ENCODE measurements around a stretch of chr1.

DNA sequence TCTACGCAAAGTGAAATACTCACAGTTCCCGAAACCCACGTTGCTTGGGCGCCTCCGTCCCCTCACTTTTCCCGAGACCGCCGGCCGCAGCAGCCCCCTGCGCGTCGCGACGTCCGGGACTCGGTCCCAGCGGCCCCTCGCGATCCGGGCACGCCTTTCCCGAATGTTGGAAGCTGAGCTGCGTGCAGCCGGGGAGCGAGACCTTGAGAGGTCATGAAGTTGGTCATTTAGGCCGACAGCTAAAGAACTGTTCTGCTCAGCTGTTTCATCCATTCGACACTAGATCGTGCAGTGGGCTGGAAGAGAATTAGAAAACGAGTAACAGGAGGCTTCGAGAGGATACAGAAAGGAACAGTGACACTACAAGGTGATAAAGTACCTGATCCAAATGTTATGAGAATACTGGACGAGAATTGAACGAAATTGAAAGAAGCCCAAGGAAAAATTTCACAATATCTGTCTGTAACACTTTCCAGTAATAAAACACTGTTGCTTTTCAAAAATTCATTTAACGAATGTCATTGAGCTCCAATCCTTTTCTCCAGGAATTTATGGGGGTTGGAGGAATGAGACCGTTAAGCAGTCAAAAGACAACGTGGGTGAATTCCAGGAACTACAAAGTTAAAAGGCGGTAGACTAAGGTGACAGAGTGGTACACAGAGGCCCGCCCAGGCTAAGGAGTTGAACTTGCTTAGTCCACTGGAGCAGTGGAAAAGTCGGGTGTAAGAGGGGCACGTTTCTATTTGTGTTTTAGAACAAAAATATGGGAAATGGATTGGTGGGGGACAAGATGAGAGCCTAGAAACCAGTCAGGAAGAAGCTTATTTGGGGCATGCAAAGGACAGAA is 862 bp upstream of the LIN9 start:
- PRO-cap: bidirectional peak, plus-strand start at position 272 of the sequence, minus-strand start at position 115 of the sequence
- RRBS: 20% methylated on average over 1 of the region's 39 CpGs

GRCh38 chr1:226634597-226635192 is 86.1 kb downstream of the STUM start:
- PRO-cap: no peak
- RRBS: 100% methylated on average over 2 of the region's 23 CpGs

DNA sequence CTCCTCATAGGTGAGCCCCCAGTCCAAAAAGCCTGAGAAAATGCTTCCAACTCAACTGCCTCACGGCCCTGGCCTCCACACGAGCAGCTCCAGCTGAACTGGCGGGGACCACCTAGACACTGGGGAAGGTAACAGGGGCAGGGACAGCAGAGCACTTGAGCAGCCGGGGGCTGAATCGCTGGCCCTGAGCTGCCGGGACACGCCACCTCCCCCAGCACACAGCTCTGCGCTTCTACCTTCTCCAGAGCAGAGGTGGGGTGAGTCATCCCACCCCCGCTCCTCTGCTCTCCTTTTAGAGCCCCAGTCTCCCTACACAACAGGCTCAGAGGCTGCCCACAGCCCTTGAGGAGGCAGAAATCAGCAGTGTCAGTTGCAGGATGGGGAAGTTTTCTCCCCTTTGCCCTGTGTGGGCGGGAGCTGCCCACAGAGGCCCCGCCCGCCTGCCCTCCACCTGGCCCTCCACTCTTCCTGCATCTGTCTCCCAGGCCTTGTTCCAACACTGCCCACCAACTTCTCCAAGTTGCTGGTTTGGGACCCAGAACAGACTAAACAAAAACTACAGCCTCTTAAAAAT is 94.6 kb downstream of the STUM start:
- PRO-cap: no peak
- RRBS: no CpG with 5 or more reads among the region's 12 CpGs

DNA sequence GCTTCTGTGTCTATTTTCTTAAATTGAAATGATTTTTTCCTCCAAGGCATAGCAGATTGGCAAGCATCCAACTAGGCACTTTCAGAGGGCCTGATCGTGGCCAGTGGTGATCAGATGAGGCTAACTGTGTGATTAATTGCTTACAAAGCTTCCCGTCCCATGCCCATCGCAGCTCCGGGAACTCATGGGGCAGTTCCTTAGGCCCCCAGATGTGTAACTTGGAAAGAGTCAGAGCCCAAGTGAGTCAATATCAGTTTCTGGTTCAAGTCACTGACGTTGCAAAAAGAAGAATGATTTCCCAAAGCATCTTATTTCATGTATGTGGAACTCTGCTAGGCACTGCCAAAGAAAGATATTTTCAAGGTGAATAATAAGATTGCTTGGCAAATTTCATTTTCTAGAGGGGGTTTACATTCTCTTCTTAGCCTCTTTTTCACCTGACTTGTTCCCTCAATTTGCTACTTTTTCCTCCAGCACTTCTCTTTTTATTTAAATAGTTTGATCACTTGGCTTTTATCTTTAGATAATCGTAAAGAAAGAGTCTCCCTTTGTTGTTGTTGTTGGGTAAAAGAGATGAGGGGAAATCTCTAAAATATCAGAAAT is 82.0 kb downstream of the ITPKB start:
- PRO-cap: no peak
- RRBS: no CpG with 5 or more reads among the region's 6 CpGs

GRCh38 chr1:226672114-226672803 is 66.8 kb downstream of the ITPKB start:
- PRO-cap: no peak
- RRBS: no CpG with 5 or more reads among the region's 10 CpGs

GRCh38 chr1:226679209-226679677 is 59.8 kb downstream of the ITPKB start:
- PRO-cap: no peak
- RRBS: no CpG with 5 or more reads among the region's 2 CpGs

DNA sequence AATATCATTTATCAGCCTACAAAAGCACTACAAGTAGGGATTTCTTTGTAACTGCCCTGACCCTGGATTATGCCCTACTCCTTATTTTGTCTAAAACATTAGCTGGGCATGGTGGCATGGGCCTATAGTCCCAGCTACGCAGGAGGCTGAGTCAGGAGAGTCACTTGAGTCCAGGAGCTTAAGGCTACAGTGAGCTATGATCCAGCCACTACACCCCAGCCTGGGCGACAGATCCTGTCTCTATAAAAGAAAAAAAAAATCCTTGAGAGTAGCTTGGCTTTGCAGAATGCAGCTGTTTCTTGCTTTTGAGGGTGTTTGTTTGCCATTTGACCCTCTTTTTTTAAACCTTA is 55.8 kb upstream of the PSEN2 start:
- PRO-cap: no peak
- RRBS: no CpG with 5 or more reads among the region's 2 CpGs

DNA sequence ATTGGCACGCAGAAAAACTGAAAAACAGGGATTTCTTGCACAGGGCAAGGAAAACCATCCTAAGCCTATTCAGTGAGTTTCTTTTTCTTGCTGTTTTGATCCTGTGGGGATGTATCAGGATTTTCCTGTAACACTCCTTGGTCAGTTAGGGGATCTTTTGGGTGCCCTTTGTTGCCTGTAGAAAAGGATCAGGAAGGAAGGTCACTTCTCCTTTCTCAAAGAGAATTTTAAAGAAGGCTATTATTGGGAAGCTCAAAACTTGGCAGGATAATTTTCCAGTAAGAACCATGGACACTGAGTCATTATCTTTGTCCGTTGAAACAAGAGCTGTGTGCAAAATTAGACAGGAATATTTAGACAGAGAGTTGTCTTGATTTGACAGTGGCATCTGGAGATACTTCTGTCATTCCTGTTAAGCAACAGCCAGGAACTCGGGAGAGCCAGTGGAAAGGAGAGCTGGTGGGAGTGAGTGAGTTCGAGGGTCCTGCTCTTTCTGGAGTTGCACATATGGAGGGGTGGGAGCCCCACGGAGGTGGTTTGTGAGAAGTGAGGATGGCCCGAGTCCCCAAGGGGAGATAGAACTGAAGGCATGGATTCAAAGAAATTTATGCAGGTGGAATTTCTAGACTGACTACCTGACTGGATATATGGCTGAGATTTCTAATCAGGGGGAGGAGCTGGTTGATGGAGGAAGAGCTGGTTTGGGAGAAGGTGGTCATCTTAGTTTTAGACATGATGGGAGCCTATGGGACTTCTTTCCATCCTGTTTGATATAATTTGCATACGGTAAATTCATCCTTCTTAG is 3.0 kb downstream of the COQ8A start:
- PRO-cap: no peak
- RRBS: no CpG with 5 or more reads among the region's 7 CpGs

DNA sequence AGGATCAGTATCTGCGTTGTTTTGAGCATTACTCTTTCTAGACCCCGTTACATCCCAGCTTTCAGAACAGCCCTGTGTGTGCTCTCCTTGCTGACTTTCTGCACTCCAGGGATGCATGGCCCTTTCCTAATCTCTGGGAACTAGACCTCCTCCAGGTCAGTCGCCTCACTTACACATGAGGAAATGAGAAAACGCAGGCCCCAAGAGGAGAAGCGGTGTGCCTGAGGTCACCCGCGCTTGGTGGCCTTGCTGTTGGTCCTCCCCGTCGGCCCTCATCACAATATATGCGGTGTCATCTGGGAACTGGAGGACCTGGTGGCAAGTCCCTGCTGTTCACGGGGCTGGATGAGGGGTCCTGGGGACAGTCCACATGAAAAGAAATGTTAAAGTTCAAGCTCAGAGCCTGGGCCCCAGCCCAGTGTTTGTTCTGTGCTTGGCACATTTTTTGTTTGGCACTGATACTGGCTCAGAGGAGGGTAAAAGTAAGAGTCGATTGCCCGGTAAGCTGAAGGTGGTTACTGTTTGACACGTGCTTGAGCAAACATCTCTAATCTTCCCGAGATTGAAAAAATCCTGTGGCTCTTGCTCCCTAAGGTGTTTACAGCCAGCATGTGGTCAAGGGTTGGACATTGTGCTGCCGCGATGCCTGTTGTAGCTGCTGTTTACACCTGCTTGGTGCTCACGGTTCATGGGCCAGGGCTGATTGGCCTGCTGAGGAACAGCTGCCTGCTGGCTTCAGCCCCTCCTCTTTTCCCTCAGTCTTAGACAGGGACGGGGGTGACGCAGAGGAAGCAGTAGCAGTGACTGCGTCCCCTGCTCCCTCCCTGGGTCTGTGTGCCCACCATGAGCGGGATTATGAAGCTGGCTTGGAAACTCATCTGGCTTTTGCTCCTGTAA is 5.2 kb downstream of the COQ8A start:
- PRO-cap: bidirectional peak, plus-strand start at position 764 of the sequence, minus-strand start at position 484 of the sequence
- RRBS: no CpG with 5 or more reads among the region's 22 CpGs

DNA sequence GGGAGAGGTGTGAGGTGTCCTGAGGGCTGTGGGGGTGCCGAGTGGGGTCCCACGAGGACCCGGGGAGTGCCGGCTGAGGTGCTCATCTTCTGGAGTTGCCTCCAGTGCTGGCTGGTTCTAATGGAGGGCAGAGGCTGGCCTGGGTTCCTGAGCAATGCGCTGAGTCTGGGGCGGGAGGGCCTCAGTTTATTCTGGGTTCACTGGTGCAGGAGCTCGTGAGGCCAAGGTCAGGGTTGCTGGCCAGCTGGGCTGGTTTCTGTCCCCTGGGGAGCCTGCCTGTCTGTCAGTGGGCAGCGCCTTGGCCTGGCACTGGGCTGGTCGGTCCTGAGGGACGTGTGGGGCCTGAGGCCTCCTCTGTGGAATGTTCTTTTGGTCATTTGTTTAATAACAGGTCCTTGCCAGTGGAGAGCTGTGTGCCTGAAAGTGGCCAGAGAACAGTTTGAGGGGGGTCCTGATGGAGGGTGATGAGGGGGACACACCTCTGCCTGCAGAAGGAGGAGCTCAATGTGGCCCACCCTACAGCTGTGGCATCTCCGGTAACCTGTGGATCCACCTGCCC is 34.4 kb downstream of the COQ8A start:
- PRO-cap: no peak
- RRBS: 100% methylated on average over 3 of the region's 11 CpGs

DNA sequence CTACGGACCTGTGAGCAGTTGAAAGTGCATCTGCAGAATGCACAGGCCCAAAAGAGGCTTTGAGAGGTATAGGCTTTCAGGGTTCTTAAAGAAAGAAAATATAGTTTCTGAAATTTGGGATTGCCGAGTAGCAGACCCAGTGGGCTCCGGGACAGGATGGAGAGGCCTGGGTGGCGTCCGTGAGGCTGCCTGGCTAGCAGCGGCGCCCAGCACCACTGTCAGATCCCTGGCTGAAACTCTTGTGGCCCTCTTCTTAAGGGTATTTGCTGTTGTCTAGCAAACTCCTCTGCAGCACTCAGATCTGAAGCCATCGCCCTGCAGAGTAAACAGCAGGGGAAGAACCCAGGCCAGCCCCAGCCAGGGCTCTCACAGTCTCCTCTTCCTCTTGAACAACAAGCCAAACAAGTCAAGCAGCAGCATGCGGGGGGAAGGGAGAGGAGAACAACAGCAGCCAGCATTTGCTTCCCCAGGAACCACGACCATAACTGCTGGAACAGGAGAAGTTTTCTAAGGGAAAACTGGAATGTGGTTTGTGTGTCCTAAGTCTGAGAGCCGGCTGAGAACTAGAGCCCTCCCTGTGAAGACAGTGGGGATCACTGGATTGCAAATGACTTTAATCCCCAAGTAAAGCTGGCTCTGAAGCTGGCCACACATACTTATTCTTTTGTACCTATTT is 48.1 kb downstream of the COQ8A start:
- PRO-cap: no peak
- RRBS: no CpG with 5 or more reads among the region's 11 CpGs

DNA sequence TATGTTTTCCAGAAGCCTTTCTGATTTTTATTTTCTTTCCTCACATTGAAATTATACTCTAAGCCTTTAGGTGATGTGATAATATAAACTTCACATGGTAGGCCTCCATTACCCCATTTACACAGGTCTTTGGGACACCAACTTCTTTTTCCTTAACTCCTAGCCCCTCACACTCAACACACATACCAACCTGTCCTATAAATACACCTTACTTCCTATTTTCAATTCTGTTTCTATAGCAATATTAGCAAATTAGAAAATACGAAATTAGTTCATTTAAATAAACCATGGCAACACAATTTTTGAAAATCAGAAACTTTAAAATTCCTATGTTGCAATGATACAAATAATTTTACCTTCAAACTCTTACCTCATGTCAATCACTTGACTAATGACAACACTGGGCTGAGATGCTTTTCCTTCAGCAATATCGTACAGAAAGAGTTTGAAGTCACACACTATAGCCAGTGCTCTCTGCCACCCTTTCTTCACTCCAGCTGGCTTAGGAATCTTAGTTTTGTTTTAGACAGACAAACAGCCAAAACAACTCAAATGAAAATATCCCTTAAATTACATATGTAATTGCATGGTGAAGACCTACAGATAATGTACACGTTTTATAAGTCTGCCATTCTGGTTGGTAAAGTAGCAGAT is 94.3 kb downstream of the COQ8A start:
- PRO-cap: no peak
- RRBS: no CpG with 5 or more reads among the region's 3 CpGs

GRCh38 chr1:227061530-227062494 is 121.7 kb downstream of the COQ8A start:
- PRO-cap: no peak
- RRBS: no CpG with 5 or more reads among the region's 7 CpGs

DNA sequence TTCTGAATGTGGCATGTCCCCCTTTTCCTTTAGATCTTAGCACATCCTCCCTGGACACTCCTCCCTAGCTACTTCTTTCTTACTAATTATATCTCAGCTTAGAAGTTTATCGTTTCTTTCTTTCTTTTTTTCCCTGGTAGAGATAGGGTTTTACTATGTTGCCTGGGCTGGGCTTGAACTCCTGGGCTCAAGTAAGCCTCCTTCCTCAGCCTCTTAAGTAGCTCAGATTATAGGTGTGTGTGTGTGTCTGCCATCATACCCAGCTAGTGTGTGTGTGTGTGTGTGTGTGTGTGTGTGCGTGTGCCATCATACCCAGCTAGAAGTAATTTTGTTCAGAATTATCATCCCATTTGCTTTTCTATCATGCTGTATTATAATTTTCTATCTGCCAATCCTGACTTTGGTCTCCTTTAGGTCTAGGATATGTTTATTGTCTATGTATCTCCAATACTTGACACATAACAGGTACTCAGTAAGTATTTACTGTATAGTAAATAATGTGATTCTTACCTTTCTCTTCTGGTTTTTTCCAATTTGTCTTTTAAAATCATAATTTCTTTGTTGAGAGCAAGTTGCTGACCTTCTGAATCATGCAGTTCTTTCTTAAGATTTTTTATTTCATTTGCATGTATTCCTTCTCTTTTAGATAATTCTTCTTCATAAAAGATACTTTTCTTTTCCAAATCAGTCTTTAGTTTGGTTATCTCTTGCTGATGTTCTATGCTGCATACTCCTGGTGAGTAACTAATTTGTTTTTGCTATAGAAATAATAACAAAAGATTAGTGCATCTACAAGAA is 160.6 kb downstream of the COQ8A start:
- PRO-cap: no peak
- RRBS: no CpG with 5 or more reads among the region's 2 CpGs

- PRO-cap: no peak
- RRBS: 95% methylated on average over 3 of the region's 10 CpGs
Observed at GRCh38 chr1:227181913-227183106, 136.0 kb downstream of the CDC42BPA start.

GRCh38 chr1:227242843-227243383 is 75.4 kb downstream of the CDC42BPA start:
- PRO-cap: no peak
- RRBS: no CpG with 5 or more reads among the region's 2 CpGs

DNA sequence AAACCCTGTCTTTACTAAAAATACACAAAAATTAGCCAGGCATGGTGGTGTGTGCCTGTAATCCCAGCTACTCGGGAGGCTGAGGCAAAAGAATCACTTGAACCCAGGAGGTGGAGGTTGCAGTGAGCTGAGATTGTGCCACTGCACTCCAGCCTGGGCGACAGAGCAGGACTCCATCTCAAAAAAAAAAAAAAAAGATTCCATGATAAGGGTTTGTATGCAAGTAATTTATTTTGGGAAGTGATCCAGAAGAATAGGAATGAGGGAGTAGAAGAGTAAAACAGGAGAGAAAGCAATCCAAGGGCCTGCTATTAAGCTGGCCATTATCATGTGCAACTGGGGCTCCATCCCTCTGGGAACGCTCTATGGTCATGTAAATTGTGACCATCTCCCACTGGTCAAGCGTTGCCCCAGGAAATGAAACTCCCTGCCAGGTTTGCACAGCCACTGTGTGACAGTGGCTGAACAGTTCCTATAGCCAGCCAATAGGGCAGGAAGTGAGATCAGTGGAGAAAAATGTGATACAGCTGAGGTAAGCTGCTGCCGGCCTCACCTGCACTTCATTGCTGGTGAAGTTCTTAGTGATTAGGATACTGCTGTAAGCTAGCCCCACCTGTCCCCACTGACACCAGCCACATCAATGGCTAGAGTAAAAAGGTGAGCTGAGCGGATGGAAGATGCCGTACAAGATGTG is 38.1 kb upstream of the CDC42BPA start:
- PRO-cap: bidirectional peak, plus-strand start at position 563 of the sequence, minus-strand start at position 456 of the sequence
- RRBS: no CpG with 5 or more reads among the region's 7 CpGs

GRCh38 chr1:227541893-227543108 is 21.1 kb upstream of the ZNF678 start:
- PRO-cap: no peak
- RRBS: 90% methylated on average over 26 of the region's 107 CpGs

DNA sequence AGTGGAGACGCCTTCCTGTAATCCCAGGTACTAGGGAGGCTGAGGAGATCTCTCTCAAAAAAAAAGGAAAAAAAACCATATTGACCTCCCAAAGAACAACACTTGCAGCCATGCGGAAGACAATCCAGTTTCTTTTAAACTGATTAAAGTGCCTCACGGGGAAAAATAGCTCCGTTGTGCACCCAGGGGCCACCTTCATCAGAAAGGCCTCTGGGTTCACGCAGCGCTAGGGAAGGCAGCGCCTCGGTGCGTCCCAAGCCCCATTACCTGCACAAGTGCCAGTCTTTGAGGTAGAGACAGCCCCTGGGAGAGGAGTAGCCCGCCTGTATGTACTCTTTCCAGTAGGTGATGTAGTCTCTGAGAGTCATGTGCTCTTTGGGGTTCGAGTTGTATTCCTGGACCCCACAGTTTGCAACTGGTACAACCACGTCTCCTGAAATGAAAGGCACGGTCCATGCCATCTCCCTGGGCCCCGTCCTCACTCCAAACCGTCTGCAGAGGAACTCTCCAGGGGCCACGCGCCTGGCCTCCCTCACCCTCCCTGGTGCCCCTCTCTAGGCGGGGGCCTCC is 633 bp downstream of the JMJD4 start:
- PRO-cap: no peak
- RRBS: no CpG with 5 or more reads among the region's 18 CpGs

DNA sequence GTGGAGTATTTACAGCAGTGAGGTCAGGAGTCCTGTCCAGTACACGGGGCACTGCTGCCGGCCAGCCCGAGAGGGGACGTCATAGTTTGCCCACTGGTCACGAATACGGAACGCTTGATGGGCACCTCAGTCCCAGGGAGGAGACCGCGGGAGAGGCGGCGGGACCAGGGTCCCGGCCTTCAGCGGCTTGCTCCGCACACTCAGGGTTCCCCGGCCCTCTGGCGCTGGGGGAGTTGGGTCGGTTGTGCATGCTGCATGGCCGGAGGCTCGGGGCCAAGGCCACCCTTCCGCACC is 28.8 kb upstream of the PRSS38 start:
- PRO-cap: no peak
- RRBS: 56% methylated on average over 7 of the region's 20 CpGs